Tibial nerve (tissue), 3 donors: Measurements from ENCODE around the genes TOMM70 and ADGRG7.

DNA sequence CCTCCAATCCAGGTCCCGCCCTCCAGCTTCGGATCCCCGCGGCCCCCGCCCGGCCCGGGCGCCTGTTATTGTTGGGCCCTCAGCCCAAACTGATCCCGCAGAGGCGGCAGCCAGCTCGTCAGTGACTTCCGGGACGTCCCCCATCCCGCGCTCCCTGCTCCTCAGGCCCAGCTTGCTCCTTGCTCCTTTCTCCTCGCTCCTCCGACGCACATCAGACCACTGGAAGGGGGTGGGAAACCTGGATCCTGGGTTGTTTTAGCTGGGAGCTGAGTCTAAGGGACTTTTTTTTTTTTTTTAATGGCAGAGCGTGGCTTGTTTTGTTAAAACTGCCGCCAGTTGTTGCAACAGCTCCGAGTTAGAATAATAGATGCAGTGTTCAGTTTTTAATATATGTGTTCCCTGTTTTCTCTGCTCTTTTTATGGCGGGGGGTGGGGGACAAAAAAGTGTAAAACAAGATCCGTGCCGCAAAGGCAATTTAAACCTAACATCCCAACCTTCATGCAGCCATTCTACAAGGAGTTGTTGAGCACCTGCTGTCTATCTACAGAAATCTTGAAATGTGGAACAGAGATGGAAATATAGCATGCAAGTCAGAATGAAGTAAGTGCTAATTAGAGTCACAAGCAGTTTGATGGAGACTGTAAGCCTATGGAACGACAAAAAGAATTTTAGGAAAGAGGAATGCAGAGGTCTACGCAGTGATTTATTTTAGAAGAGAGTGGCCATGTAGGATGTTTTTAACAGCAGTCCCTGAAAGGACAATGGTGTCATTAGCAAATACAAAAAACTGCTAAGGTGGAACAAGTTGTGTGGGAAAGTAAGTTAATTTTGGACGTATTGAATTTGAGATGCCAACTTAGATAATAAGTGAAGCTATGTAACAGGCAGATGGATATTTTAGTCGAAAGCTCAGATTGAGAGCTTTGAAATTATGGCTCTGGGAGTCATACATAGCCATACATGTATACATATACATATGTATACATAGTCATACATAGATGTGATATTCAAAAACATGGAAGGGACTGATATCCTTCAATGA lies 743 bp upstream of the DCBLD2 start:
- PRO-cap, result bidirectional peak, plus-strand start at position 121 of the sequence, minus-strand start outside the sequence
- RAMPAGE, long total RNA, 3 experiments, result no peak in any of the 3 experiments

GRCh38 chr3:98985869-98986280 lies 84.4 kb upstream of the DCBLD2 start:
- PRO-cap, result no peak
- RAMPAGE, long total RNA, 3 experiments, result no peak in any of the 3 experiments

GRCh38 chr3:99674044-99674925 lies 35.9 kb downstream of the COL8A1 start:
- PRO-cap, result no peak
- RAMPAGE, long total RNA, 3 experiments, result no peak in any of the 3 experiments

DNA sequence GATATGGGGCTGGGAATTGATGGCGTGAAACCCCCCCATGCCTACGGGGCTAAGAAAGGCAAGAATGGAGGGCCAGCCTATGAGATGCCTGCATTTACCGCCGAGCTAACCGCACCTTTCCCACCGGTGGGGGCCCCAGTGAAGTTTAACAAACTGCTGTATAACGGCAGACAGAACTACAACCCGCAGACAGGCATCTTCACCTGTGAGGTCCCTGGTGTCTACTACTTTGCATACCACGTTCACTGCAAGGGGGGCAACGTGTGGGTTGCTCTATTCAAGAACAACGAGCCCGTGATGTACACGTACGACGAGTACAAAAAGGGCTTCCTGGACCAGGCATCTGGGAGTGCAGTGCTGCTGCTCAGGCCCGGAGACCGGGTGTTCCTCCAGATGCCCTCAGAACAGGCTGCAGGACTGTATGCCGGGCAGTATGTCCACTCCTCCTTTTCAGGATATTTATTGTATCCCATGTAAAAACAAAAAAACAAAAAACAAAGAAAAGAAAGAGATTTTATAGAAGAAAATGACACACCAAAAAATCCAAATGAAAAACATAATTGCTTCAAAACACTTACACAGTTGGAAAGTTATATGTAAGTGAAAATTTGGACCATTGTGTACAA lies 21.9 kb upstream of the CMSS1 start:
- PRO-cap, result no peak
- RAMPAGE, long total RNA, 3 experiments, result no peak in any of the 3 experiments

GRCh38 chr3:99843552-99844167 lies 26.0 kb downstream of the CMSS1 start:
- PRO-cap, result no peak
- RAMPAGE, long total RNA, 3 experiments, result no peak in any of the 3 experiments

DNA sequence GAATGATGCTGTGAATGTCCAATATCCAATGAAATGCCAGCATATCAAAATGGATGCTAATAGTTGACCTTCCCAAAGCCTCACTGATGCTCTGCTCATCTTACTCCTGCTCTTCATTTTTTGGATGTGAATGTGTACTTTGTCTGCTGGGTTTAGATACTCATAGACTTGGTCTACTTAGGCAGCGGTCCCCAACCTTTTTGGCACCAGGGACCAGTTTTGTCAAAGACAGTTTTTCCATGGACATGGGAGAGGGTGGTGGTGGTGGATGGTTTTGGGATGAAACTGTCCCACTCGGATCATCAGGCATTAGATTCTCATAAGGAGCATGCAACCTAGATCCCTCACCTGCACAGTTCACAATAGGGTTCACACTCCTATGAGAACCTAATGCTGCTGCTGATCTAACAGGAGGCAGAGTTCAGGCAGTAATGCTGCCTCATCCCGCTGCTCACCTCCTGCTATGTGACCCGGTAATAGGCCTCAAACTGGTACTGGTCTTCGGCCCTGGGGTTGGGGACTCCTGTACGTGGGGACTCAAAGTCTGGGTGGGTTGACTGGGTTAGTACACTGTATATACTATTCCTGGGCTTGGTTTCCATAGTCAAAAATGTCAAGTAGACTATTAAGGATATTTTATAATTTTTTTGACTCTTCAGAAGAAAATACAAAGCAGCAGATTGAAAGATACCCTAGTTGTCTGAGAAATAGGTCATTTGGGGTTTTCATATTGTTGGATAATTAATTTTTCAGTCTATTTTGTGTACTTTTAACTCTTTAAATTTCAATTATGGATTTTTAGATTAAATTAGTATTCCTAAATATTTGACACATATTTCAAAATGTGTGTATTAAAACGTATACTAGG lies 45.4 kb downstream of the CMSS1 start:
- PRO-cap, result no peak
- RAMPAGE, long total RNA, 3 experiments, result no peak in any of the 3 experiments

- PRO-cap, result no peak
- RAMPAGE, long total RNA, 3 experiments, result no peak in any of the 3 experiments
Measured at GRCh38 chr3:99957448-99957987, 139.9 kb downstream of the CMSS1 start.

DNA sequence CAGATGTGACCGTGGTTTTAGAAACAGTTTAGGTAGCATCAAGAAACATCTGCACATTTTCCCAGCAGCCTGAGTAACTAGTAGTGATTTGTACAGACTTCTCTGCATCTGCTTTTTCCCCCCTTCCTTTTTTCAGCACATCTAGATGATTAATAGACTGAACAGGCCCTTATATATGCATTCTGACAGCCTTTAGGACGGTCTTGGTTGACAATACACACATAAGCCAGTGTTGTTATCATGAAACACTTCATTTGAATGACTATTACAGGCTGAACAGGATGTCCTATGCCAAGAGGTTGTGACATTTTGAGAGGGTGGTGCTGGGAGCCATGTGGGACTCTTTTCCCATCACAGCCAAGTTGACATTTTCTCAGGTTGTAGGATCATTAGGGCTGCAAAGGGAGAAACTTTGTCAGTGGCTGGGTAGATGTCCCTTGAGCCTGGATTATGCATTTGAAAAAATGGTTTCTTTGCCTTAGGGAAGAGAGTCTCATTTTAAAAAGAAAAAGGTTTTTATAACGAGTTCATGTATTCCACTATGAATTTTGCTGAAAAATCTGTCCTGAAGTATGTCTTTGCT lies 73.8 kb downstream of the FILIP1L start:
- PRO-cap, result no peak
- RAMPAGE, long total RNA, 3 experiments, result no peak in any of the 3 experiments

DNA sequence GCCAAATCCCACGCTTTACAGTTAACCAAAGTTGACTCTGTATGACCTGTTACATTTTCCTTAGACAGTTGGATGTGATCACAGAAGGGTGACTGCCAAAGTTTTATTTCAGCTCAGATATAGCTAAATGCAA lies 73.4 kb downstream of the FILIP1L start:
- PRO-cap, result no peak
- RAMPAGE, long total RNA, 3 experiments, result no peak in any of the 3 experiments

- PRO-cap, result no peak
- RAMPAGE, long total RNA, 3 experiments, result no peak in any of the 3 experiments
Measured at GRCh38 chr3:100041231-100041831, 73.0 kb downstream of the FILIP1L start.

- PRO-cap, result no peak
- RAMPAGE, long total RNA, 3 experiments, result no peak in any of the 3 experiments
Measured at GRCh38 chr3:100097828-100098532, 16.3 kb downstream of the FILIP1L start.

- PRO-cap, result no peak
- RAMPAGE, long total RNA, 3 experiments, result no peak in any of the 3 experiments
Measured at GRCh38 chr3:100338911-100339450, 4.4 kb downstream of the NIT2 start.

- PRO-cap, result bidirectional peak, plus-strand start at chr3:100401197, minus-strand start at chr3:100401082
- RAMPAGE, long total RNA, 3 experiments, result start-site peak on the minus strand in 1 of 3 experiments, at chr3:100400655-100401409 at its widest, 11 to 14 reads per replicate
Measured at GRCh38 chr3:100400227-100401309, at the start of gene TOMM70. TOMM70 (minus strand) TSS chr3:100401089.

DNA sequence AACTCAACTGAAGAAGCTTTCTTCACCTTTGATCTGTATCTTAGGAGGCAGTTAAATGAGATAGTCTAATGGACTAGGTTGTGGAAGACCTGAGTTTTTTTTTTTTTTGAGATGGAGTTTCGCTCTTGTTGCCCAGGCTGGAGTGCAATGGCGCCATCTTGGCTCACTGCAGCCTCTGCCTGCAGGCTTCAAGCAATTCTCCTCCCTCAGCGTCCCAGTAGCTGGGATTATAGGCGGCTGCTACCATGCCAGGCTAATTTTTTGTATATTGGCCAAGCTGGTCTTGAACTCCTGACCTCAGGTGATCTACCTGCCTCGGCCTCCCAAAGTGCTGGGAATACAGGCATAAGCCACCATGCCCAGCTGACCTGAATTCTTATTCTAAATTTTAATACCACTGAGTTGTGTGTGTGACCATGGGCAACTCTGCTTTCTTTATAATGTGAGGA lies 2.1 kb downstream of the LNP1 start:
- PRO-cap, result no peak
- RAMPAGE, long total RNA, 3 experiments, result no peak in any of the 3 experiments

DNA sequence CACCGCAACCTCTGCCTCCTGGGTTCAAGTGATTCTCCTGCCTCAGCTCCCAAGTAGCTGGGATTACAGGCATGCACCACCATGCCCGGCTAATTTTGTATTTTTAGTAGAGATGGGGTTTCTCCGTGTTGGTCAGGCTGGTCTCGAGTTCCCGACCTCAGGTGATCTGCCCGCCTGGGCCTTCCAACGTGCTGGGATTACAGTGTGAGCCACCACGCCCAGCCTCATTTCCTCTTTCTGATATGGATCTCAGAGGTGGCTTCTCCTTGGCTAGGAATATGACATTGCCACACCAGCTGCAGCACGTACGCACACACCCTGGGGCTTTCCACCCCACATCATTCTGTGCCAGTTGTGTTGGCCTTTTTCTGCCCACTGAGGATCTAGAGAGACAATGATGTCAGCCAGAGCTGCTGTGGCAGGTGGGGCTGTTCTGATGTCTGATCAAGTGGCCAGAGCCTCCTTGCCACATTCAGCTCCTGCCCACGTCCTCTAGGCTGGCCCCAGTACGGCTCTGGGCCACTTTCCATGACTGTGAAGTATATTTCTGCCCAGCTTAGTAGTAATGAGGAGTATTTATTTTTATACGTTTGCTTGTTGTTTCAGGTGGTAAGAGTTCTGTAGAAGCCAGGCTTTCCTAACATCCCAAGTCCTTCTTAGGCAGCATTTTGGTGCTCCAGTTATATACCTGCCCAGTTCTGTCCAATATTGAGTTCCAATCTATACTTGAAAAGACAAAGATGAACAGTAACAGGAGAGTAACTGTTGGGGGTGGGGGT lies 29.1 kb downstream of the TMEM45A start:
- PRO-cap, result no peak
- RAMPAGE, long total RNA, 3 experiments, result no peak in any of the 3 experiments

- PRO-cap, result no peak
- RAMPAGE, long total RNA, 3 experiments, result no peak in any of the 3 experiments
Measured at GRCh38 chr3:100561487-100562158, 47.8 kb upstream of the ADGRG7 start.

DNA sequence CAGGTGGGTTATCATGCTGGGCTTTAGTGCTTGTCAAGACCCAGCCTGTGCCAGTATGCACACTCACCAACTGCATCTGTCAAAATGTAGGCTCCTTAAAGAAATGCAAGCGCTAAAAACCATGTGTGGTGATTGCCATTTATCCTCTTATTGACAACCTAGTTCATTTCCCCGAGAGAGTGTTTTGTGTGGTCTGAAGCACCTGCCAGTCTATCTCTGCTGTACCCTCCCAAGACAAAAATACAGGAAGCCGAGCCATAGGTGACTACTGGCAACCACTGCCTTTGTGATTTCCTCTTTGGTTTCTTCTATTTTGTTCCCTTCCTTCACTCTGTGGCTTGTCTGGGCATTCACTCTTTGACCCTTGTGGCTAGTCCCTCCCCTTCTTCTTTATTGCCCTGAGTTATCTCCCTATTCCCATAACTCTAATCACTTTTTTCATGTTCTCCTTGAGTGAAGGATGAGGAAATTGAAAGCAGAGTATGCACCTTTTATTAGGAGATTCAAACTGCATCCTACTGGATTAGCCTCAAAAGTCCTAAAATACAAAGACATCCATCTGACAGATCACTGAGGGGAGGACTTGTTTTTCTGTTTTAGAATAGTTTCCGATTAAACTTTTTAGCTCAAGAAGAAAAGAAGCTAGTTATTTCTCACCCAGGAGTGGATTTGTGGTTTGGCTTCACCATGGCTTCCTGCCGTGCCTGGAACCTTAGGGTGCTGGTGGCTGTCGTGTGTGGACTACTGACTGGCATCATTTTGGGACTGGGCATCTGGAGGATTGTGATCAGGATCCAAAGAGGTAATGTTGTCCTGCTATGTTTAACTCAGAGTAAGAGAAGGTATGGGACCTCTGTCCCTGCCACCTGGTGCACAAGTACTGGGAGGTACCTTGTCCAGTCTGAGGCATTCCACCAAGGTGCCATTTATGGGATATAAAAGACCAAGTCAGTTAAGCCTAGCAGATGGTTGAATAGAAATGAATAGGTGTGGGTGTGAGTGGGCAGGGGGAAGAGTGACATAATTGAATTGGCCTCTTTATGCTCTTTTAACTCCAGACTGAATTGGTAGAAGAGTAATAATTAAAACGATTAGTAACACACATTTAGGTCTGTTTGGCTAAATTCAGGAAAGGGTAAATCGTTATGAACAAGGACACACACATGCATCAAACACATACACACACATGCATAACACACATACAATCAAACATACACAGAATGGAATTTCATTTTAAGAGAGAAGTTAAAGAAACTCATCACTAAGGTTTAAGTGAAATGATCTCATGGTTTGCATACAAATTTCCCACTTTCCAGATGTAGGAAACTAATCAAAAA lies at the start of gene ADGRG7:
ADGRG7 (plus strand) TSS at position 432 of the 1,337 bp plus-strand sequence.
- PRO-cap, result no peak
- RAMPAGE, long total RNA, 3 experiments, result no peak in any of the 3 experiments

- PRO-cap, result no peak
- RAMPAGE, long total RNA, 3 experiments, result no peak in any of the 3 experiments
Measured at GRCh38 chr3:100650855-100651175, 41.4 kb downstream of the ADGRG7 start.

GRCh38 chr3:101512378-101512967 lies 539 bp downstream of the SENP7 start:
- PRO-cap, result unidirectional peak, plus-strand start at chr3:101512594; bidirectional peak, plus-strand start at chr3:101512860, minus-strand start at chr3:101512716
- RAMPAGE, long total RNA, 3 experiments, result no peak in any of the 3 experiments

GRCh38 chr3:101573913-101574117 lies 165 bp upstream of the PCNP start:
- PRO-cap, result bidirectional peak, plus-strand start at chr3:101574204, minus-strand start at chr3:101574029
- RAMPAGE, long total RNA, 3 experiments, result no peak in any of the 3 experiments